ENCODE results near the gene FHL2.

DNA sequence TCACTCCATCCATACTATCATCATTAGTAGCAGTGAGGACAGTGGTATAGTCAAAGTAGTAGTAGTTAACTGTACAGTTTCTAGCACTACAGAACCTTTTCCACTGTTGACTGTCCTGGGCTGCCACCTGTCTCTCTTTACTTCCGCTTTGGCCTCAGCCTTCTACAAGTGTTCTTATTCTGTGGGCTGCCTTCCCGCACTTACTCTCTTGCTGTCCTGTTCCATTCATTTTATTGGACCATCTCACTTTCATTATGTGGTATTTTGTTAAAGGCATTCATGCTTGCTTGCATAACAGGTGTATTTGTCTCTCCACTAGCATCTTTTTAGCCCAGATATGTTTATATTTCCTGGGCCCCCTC is 3.4 kb downstream of the SLC9A2 start:
- PRO-cap, 2 experiments: no peak in any of the 2 experiments

- PRO-cap, 2 experiments: no peak in any of the 2 experiments
Measured at GRCh38 chr2:102686452-102686878, 50.2 kb downstream of the MFSD9 start.

DNA sequence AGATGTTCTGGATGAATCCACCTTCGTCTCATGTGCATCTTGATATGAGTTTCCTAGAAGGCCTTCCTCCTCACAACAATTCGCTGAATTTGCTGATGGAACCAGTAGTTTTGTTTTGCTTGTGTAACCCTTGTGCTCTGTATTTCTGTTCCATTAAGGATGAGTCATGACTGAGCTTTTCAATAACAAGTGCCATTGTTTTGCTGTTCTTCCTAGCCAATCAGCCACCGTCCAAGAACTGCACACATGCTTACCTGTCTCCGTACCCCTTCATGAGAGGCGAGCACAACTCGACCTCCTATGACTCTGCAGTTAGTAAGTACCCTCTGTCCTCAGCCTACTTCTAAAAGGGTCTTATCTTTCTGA is 2.3 kb downstream of the TMEM182 start:
- PRO-cap, 2 experiments: no peak in any of the 2 experiments

DNA sequence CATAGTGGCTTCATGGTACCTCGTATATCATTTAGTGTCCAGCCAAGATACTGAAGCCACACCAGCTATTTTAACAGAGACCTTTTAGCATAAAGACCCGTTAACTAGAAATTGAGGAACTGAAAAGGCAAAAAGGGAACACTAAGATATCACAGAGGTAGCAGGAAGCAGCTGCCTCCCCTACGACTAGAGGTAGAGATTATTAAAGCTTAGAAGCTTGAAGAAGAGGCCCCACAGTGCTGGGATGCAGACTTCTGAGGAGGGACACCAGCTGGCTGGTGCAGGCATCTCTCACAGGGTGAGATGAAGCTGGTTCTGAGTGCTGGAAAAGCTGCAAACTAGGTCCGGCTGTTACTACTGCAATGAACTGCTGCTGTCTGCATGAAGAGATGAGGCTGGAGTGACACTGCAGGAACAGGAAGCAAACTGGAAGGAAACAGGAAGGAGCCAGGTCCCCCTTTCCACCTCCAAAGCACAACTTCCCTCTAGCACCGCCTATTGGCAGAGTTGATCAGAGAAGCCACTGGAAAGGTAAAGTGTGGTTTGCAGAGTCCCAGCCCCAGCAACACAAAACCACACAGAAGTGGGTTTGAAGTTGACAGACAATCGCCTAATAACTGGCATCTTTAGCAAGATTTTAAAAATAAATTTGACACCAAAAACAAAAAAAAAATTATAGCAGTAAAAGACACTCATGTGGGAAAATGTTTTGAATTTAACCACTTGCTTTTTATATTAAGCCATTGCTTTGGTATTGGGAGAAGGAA is 61.1 kb upstream of the MRPS9 start:
- PRO-cap, 2 experiments: no peak in any of the 2 experiments

DNA sequence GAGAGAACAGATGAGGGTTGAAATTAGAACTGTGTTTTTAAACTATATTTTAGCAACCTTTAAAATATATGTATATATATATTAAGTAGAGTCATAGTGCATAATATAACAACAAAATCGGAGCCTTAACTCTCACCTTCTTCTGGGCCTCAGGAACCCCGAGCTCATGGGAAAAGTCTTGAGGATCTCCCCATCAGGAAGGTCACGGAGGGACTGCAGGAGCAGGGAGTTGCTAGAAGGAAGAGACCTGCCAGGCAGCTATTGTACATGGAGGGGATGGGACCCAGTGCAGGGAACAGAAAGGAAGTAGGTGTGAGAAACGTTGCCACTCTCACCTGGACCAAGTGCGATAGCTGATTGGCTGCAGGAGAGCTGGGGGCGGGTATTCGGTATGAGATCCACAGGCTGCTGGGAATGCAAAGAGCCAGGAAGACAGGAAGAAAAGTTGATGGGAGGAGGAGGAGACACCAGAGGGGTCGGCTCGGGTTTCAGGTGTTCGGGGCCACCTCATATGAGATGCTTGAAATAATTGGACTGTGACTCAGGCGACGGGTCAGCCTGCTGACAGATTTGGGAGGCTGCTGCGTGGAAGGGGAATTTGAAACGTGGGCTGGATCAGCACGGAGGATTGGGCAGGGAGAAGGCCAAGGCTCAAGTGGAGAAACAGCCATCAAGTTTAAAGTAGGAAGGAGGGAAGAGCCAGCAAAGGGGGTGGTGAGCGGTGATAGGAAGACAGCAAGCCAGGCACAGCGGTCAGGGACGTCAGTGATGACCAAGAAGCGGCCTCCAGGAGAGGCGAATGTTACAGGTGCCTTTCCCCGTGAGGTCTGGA is 65.0 kb downstream of the MRPS9 start:
- PRO-cap, 2 experiments: peak in 1 of 2 experiments; most common plus-strand start position 780 of the sequence (in 1)

- PRO-cap, 2 experiments: no peak in any of the 2 experiments
Measured at GRCh38 chr2:105143281-105144260, 98.0 kb upstream of the GPR45 start.

DNA sequence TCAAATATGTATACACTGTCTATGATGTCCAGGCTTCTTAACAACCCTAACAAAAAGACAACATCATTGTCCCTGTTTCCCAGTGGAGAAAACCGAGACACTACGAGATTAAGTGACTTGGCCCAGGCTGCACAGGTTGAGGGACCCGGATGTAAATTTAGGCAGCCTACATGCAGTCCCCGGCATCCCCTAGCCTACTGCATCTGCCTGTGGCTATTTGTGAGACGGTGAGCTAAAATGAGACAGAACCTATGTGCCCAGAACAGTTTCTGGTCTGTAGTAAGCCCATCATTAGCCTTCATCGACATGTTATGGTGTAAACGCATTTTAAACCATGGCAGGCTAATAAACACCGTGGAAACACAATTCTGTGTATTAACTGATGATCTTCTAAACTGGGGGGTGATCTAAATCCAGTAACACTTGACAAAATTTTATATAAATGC is 1.5 kb downstream of the FHL2 start:
- PRO-cap, 2 experiments: no peak in any of the 2 experiments

DNA sequence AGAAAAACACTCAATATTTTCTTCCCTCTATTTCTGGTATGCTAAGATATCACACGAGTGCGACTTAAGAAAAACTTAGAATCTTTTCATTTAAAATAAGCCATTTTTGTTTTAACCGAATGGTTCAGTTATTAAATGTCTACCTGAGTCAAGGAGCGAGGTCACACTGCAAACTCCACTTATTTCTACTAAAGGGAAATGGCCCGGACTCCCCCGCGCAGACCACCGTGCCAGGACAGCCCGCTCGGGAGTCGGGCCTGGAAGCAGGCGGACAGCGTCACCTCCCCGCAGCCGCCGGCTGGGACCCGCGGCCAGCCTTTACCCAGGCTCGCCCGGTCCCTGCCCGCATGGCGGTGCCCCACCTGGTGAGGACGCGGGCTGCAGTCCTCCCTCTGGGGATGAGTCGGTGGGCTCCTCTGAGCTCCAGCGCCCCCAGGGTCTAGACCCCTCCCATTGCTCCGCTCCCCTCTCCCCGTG is 595 bp downstream of the FHL2 start:
- PRO-cap, 2 experiments: peak in 2 of 2 experiments; most common plus-strand start position 238 of the sequence (in 2); most common minus-strand start position 259 of the sequence (in 2)

DNA sequence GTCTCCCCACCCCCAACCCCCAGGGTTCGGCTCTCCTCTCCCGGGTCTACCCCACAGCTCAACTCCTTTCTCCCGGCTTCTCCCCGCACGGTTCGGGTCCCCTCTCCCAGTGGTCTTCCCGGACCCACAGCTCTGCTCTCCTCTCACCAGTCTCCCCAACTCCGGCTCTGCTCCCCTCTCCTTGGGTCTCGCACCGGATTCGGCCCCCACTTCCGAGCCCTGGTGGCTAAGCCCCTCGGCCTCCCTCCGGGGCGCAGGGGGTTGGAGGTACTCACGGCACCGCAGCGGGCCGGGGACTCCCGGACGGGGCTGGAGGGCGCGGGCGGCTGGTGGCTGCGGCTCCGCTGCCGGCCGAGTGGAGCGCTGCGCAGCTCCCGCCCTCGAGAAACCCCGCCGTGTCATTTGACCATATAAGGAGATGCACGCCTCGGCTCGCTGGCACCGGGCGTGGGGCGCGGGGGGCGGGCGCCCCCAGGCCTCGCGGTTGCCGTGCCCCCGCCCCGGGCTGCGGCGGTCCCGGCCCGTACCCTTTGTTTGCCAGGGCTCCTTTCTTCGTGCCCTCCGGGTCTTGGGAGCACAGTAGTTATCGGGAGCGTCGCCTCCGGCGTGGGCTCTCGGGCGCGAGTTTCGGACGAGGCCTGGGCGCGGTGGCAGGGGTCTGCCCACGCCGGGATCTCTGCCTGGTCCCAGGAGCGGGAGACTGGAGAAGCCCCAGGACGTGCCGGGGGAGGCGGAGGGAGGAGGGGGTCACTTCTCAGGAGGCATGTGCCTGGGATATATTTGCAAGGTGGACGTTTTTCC is at the start of gene FHL2:
FHL2 (minus strand) TSS at position 357 of the 801 bp plus-strand sequence.
- PRO-cap, 2 experiments: peak in 2 of 2 experiments; most common plus-strand start position 413 of the sequence (in 1); most common minus-strand start position 328 of the sequence (in 2)

- PRO-cap, 2 experiments: no peak in any of the 2 experiments
Measured at GRCh38 chr2:105425270-105426177, 26.7 kb upstream of the FHL2 start.

GRCh38 chr2:105426950-105427919 is 28.4 kb upstream of the FHL2 start:
- PRO-cap, 2 experiments: no peak in any of the 2 experiments

DNA sequence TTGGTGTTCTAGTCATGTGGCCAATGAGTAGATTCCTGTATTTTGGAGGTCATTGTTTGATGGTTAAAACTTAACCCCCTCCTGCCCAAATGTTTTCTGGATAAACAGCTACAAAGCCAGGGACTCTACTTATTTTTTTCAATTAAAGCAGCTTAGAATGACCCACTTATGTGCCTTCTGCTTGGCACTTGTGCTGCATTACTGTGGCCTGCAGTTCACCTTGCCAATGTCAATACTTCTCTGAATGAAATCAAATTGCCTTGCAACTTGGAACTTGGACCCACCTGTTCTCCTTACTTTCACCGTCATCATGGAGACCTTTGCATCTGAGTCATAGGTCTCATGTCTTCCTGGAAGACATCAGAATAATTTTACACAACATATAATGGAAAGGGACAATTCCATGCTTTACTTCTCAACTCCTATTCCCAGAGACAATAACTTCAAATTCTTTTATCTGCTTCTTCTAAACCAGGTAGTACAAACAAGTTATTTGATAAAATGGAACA is 92.1 kb upstream of the FHL2 start:
- PRO-cap, 2 experiments: no peak in any of the 2 experiments

GRCh38 chr2:105747384-105747873 is 2.7 kb downstream of the NCK2 start:
- PRO-cap, 2 experiments: no peak in any of the 2 experiments

- PRO-cap, 2 experiments: no peak in any of the 2 experiments
Measured at GRCh38 chr2:105755842-105756317, 11.2 kb downstream of the NCK2 start.

DNA sequence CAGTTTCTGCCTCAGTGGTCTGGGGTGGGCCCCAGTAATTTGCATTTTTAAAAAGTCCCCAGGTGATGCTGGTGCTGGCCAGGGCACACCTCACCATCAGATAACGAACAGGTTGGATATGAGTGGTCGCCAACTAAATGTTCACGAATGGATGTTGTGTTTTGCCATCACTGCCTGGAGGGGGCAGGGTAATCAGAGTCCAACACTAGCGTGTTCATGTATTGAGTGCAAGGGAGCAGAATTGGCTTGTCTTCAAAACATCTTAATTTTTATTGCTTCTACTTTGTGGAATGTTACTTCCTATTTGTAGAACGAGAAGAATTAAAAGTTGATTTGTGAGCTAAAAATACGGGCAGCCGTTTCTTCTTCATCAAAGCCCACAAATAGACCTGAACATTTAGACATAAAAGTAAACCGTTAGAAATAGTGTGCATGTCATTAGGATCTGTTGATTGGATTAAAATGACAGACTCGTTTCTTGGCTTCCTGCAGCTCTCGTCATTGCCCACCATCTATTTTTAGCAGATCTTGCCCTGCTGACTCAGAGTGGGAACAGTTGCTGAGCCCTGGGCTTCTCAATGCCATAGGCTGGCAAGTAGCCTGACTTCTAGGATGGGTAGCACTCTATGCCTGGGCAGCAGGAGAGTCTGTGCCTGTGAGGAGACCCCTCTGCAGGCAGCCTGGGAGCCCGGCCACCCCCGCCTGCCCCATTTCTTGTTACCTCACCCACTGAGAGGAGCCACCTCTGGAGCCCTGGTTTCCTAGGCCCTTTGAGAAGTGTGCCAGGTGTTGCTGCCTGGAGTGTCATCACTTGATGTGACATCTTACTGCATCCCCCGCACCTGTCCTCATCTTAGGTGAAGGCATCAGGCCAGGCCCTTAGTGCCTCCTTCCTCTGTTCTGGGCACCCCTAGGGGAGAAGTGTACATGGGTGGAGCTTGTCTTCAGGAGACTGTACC is 45.4 kb downstream of the NCK2 start:
- PRO-cap, 2 experiments: no peak in any of the 2 experiments

GRCh38 chr2:106095582-106096171 is 30.2 kb downstream of the ECRG4 start:
- PRO-cap, 2 experiments: no peak in any of the 2 experiments

- PRO-cap, 2 experiments: no peak in any of the 2 experiments
Measured at GRCh38 chr2:106113525-106113942, 48.0 kb downstream of the ECRG4 start.

- PRO-cap, 2 experiments: no peak in any of the 2 experiments
Measured at GRCh38 chr2:106124804-106125535, 59.5 kb downstream of the ECRG4 start.

DNA sequence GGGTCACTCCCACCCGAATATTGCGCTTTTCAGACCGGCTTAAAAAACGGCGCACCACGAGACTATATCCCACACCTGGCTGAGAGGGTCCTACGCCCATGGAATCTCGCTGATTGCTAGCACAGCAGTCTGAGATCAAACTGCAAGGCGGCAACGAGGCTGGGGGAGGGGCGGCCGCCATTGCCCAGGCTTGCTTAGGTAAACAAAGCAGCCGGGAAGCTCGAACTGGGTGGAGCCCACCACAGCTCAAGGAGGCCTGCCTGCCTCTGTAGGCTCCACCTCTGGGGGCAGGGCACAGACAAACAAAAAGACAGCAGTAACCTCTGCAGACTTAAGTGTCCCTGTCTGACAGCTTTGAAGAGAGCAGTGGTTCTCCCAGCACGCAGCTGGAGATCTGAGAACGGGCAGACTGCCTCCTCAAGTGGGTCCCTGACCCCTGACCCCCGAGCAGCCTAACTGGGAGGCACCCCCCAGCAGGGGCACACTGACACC is 62.9 kb downstream of the UXS1 start:
- PRO-cap, 2 experiments: no peak in any of the 2 experiments

DNA sequence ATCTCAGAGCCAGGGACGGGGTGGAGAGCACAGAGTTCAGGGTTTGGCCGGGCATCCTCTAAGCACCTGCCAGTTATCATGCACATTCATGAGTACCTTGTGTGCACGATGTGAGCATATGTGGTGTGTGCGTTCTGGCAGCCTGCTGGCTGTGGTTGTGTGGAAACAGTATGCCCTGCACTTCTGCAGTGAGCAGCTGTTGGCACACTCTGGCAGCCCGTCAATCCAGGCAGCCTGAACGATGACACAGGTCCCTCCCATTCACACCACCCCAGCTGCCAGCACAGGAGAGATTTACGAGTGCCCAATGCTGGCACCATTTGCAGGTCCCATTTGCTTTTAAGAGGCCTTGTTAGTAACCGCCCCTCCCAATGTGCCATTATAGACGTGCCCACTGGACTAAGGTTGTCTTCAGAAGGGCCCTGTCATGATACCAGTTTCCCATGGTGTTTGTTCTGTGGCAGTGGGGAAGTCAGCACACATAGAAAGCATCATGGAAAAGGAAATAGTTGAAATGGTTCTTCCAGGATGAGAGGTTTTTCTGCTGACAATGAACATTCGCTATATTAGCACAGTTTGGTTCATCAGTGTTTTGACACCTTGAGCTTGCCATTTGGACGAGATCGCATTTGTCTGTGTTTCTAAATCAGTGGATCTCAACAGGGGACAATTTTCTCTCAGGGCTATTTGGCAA is 74.4 kb downstream of the CD8B2 start:
- PRO-cap, 2 experiments: no peak in any of the 2 experiments

All from psoas muscle (tissue), 2 donors.